Cardiac ventricle fibroblast (primary cell): ENCODE measurements around a stretch of chr18.

GRCh38 chr18:77070750-77071690 is 61.6 kb downstream of the MBP start:
- RAMPAGE, long total RNA: no peak

- RAMPAGE, long total RNA: no peak
Observed at GRCh38 chr18:77104633-77105531, 27.7 kb downstream of the MBP start.

GRCh38 chr18:77134066-77134513 is 1.5 kb upstream of the MBP start:
- RAMPAGE, long total RNA: no peak

- RAMPAGE, long total RNA: no peak
Observed at GRCh38 chr18:77251237-77251935, 1.7 kb downstream of the GALR1 start.

- RAMPAGE, long total RNA: no peak
Observed at GRCh38 chr18:78495862-78496242, 483.8 kb upstream of the SALL3 start.

GRCh38 chr18:78546396-78546831 is 433.2 kb upstream of the SALL3 start:
- RAMPAGE, long total RNA: no peak

- RAMPAGE, long total RNA: no peak
Observed at GRCh38 chr18:79316237-79316872, 79.4 kb upstream of the NFATC1 start.

DNA sequence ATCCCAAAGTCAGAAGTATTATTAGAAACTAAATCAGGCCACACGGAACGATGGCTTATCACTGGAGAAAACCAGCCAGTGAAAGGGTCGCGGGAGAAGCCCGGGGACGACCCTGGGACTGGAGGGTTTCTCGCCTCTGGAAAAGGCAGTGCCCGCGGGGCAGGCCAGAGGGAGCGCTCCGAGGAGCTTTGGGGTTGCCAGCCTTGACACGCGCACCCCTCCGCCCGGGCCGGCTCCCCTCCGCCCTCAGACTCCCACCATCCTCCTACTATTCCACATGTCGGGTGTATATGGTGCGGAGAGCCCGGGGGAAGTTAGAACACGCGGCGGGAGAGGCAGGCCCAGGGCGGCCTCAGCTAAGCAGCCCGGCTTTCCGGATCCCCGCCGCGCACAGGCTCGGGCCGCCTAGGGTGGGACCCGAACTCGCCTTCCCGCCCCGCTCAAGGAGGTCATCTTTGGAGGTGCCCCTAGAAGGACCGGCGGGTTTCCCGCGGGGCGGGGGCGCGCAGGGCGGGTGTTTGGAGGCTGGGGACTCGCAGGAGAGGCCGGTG is 3.5 kb downstream of the NFATC1 start:
- RAMPAGE, long total RNA: no peak

GRCh38 chr18:79406189-79406848 is 10.6 kb downstream of the NFATC1 start:
- RAMPAGE, long total RNA: no peak

GRCh38 chr18:79610874-79611711 is 68.5 kb upstream of the CTDP1 start:
- RAMPAGE, long total RNA: no peak

DNA sequence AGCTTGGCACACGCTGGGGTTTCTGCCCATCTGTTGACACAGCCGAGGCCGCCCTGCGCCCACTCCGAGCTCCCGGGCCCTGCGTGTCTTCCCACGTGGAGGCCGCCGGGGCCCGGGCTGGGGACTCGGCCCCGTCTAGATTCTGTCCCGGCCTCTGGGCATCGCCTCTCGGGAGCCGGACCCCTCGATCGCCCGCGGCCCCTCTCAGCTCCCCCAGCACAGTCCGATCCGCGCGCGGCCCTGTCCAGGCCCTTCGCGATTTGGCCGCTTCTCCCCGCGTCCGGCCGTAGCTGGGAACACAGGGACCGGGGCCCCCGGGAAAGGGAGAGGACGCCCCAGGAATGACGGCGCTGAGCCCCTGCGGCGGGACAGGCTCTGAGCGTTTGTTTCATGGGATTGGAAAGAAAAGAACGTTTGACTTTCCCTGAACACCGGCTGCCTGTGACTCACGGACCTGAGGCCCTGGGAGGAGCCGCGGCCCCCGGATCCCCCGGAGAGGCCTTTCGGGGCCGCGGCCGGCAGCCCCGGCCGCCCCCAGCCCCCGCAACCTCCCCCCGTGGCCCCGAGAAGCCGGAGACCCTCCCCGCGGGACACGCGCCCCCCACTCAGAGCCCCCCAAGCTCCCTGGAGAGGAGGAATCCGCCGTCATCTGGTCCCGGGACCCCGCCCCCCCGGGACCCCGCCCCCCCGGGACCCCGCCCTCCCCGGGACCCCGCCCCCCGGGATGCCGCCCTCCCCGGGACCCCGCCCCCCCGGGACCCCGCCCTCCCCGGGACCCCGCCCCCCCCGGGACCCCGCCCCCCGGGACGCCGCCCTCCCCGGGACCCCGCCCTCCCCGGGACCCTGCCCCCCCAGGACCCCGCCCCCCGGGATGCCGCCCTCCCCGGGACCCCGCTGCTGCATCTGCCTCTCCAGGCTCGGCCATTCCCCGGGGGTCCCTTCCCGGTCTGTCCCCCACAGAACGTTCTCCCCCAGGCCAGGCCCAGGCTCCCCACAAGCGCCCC is 62.7 kb upstream of the CTDP1 start:
- RAMPAGE, long total RNA: no peak

GRCh38 chr18:79625156-79625593 is 54.4 kb upstream of the CTDP1 start:
- RAMPAGE, long total RNA: no peak

DNA sequence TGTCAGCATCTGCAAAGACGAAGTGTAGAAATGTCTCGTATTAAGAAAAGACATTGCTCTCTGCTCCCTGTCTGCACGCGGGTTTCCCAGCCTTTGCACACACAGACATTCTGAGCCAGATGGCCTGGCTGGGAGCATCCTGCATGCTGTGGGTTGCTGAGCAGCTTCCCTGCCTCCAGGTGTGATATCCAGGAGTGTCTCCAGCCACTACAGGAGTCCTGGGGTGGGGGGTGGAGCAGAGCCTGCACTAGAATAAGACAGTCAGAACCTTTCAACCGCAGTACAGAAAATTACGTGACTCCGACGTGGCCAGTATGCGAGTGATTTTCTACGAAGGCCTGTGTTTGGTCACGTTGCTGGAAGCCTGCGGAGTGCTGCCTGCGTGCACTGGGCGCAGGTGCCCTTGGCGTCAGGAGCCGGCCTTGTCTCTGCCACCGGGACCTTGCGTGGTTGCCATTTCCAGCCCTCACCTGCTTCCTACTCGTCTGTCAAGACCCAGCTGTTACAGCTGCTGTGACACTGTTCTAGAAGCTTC is 11.0 kb downstream of the CTDP1 start:
- RAMPAGE, long total RNA: no peak

- RAMPAGE, long total RNA: no peak
Observed at GRCh38 chr18:79695078-79695553, 15.5 kb downstream of the CTDP1 start.

DNA sequence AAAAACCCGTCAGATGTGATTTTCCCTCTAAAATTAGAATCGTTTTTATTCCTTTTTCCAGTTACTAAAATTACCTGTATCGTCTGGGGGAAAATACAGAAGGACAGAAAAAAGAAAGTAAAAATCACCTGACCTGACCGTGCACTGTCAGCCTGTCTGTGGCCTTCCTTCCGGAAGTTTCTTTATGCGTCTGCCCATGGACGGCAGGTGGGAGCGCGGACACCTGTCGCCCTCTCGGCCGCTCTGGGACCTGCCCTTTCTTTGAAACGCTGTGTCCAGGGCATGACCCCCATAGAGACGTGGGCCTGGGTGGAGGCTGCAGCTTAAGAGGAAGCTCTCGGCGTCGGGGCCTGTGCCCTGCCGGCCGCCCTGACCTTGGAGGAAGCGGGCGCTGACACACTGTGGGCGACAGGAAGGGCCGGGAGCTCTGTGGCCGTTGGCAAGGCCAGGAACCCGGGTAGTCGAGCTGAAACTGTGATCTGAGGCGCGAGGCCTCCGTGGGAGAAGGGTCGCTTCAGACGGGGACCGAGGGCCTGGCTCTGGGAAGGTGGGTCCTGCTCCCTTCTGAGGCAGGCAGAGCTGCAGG is 28.1 kb downstream of the KCNG2 start:
- RAMPAGE, long total RNA: no peak

DNA sequence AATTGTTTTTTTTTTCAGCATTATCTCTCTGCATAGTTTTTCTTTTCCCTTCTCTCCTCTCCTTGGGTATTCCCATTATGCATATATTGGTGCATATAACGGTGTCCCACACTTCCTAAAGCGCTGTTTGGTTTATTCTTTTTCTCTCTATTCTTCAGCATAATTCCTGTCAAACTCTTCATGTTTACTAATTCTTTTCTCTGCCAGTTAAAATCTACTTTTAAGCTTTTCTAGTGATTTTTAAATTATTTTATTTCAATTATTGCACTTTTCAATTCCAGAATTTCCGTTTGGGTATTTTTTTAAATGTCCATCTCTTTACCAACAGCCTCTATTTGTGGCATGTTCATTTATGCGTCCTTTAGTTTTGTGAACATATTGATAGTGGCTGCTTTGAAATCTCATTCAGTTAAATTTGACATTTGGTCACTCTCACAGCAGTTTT is 54.3 kb downstream of the SLC66A2 start:
- RAMPAGE, long total RNA: no peak

DNA sequence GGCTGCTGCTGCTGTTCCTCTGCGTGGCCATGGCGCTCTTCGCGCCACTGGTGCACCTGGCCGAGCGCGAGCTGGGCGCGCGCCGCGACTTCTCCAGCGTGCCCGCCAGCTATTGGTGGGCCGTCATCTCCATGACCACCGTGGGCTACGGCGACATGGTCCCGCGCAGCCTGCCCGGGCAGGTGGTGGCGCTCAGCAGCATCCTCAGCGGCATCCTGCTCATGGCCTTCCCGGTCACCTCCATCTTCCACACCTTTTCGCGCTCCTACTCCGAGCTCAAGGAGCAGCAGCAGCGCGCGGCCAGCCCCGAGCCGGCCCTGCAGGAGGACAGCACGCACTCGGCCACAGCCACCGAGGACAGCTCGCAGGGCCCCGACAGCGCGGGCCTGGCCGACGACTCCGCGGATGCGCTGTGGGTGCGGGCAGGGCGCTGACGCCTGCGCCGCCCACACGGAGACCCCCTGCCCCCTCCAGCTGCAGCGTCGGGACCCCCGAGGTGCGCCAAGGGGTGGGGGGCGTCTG is 52.0 kb downstream of the SLC66A2 start:
- RAMPAGE, long total RNA: no peak

DNA sequence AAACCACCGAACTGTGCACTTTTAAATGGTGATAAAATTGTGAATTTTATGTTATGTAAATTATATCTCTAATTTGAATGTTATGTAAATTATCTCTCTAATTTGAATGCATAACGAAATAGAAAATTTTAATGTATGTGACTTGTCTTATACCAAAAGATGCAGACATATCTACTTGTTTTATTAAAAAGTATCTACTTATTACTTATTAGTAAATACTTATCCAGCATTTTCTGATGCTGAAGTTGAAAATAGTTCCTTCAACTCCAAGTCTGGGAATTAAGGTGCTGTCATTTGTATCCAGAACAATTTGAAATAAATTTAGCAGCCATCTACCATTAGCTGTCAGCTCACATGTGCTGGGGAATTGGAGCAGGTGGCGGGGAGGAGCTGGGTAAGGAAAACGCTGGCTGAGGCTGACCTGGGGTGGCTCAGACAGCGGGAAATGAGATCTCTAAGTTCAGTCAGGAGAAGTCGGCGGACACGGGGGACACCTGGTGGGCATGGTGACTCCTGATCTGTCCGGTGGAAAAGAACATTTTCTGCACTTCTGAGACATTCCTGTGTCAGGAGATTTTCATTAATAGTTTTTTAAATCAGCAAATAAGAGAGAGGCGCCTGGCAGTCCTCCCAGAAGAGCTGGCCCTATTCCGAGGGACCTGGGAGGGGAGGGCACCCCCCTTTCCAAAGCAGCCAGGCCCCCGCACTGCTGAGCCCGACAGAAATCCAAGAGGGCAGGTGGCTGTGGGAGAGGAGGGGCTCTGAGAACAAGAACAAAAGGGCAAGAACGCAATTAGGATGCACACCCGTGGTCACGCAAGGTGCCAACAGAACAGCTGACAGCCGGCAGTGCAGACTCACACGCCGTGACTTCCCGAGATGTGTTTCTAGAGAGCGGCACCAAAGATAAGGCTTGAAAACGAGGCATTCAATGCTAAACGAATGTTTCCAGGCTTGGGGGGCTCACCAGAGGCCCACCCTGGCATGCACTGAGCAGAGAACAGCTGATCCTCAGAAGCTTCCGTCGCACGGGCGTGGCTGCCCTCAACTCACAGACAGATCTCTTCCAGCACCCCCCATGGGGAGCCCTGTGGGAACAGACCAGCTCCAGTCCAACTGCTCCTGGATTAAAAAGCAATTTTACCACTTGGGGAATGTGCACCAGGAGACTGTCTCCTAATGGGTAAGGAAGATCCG is 26.5 kb downstream of the SLC66A2 start:
- RAMPAGE, long total RNA: no peak

GRCh38 chr18:79954199-79954796 is 2.8 kb upstream of the SLC66A2 start:
- RAMPAGE, long total RNA: no peak

DNA sequence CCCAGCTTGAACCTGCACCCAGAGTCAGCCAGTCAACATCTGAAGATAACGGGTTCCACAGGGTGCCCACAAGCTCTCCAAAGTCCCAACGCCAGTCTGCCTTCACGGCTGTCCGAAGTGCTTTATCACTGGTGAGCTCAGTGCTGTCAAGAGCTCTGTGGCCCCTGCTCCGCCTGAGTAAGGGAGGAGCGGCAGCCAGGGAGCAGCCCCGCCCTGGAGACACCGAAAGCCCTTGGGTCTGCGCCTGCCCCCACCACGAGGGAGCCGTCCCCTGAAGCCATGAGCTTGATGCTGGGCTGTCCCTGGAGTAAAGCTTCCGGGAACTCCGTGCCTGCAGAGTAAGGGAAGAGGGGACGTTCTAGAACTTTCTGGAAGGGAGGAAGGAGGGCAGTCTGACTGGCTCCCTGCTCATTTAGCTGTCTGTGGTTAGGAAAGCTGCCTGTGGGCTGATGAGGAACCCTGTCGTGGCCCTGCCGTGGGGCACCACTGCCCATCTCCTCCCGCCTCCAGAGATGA is 2.7 kb upstream of the HSBP1L1 start:
- RAMPAGE, long total RNA: no peak